ENCODE measurements around the gene NPHS1.

DNA sequence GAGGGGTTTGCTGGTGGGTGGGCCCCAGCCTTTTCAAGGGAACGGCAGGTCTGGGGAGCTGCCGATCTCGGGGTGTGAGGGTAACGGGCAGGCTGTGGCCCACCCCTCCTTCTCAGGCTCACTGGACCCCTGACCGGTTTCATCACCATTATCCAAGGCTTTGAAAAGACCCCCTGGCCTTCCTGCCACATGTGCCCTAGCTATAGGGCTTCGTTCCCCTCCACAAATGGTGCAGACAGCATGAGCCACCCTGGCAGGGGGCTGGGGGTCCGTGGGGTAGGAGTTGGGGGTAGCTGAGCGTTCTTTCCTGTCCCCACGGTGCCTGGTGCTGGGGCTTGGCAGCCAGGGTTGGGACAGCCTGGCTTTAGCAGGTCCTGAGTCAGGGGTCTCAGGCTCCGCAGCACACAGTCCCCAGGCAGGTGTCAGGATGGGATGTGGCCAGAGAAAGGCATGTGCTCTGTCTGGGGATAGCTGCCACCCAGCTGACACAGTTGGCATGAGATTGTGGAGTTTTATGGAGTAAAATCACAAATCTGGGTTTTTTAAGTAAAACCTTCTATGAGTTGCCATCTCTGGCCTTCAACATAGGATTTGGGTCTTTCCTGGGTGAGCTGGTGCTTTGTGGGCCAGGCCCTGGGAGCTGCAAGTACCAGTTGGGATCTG lies 4.7 kb upstream of the HAMP start:
- PRO-cap: no peak
- RAMPAGE, long total RNA, 4 experiments: no peak in any of the 4 experiments

DNA sequence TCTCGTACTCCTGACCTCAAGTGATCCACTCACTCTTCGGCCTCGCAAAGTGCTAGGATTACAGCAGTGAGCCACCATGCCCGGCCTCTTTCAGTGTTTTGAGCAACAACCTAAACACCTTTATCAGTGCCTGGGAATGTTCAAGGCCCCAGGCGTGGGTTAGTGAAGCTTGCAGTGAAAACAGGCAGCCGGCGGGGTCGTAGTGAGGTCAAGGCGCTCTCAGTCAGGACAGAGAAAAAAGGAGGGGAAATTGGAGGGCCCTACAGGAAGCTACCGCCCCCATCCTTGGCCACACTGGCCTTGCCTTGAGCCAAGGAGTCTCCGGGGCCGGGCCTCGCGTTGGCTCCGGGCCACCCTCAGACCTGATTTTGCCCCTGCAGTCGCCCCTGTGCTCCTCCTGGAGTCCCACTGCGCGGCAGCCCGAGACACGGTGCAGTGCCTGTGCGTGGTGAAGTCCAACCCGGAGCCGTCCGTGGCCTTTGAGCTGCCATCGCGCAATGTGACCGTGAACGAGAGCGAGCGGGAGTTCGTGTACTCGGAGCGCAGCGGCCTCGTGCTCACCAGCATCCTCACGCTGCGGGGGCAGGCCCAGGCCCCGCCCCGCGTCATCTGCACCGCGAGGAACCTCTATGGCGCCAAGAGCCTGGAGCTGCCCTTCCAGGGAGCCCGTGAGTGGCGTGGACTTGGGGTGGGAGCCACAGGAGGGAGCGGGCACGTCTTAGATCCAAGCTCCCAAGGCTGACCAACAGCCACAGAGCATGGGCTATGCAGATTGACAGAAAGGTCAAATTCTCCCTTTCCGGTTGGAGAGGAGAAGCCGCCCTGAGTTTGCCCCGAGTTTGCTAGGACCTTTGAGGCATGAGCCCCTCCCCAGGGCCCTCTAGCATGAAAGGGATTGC lies 17.8 kb downstream of the MAG start:
- PRO-cap: no peak
- RAMPAGE, long total RNA, 4 experiments: no peak in any of the 4 experiments

GRCh38 chr19:35329343-35329708 lies 339 bp downstream of the CD22 start:
- PRO-cap: no peak
- RAMPAGE, long total RNA, 4 experiments: no peak in any of the 4 experiments

- PRO-cap: no peak
- RAMPAGE, long total RNA, 4 experiments: no peak in any of the 4 experiments
Measured at GRCh38 chr19:35433457-35433872, 14.6 kb upstream of the FFAR2 start.

DNA sequence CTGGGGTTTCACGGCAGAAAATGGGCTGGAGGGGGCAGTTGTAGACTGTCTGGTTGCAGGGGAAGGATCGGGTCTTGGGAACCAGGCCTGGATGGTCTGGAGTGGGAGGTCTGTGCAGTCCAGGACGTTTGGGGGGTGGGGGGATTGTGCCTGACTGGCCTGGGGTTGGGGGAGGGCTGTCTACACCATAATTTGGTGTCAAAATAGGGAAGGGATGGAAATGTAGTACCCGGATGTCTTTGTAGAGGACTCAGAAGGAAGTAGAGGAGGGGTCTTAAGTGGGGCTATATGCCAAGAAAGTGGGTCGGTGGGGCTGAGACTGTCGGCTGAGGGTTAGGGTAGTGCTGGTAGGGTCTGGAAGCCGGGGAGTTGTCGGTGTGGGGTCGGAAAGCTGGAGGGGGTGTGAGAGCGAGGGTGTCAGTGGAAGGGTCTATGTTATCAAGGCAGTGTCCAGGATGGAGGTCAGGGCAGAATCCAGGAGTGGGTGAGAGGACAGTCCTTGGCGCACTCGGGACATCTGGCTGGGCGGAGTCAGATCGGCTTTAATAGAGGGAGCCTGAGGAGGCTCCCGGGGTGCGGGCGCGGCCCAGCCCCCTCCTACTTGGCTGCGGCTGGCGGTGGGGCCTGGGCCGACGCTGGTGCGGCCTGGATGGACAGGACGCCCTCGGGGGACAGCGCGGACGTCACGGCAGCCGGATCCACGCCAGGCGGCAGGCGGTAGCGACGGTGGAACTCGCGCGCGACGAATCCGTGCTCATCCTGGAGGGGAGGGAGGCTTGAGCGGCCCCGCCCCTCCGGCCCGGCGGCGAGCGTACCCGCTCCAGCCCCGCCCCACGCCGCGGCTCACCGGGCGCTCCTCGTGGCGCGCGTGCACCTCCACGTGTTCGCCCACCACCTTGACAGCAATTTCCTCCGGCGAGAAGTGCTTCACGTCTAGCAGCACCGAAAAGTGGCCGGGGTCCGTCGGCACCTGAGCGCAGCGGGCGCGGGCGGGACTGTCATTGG lies 1.6 kb downstream of the HSPB6 start:
- PRO-cap: bidirectional peak, plus-strand start at position 550 of the sequence, minus-strand start at position 519 of the sequence; bidirectional peak, plus-strand start at position 905 of the sequence, minus-strand start at position 676 of the sequence
- RAMPAGE, long total RNA, 4 experiments: no peak in any of the 4 experiments

DNA sequence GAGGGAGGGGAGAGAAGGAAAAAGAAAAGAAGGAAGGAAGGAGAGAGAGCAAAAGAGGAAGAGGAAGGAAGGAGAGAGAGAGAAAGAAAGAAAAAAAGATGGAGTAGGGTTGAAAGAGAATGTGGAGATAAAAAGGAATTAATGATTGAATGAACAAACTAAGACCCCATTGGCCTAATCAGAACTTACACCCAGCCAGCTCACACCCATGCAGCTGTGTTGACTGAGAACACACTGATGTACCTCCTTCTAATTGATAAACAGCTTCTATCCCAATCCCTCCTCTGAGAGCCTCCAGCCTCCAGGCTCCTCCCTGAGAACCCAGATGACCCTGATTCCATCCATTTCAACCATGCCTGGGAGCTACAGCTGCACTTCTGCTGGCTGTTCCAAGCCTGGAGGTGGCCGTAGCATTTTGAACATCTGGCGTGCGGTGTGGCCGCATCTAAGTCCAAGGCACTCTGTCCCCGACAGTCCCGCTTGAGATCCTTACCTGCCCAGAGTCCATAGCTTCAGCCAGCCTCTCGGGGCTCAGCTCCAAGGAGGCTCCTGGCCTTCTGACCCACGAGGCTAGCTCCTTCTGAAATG lies 1.1 kb downstream of the PRODH2 start:
- PRO-cap: no peak
- RAMPAGE, long total RNA, 4 experiments: no peak in any of the 4 experiments

- PRO-cap: no peak
- RAMPAGE, long total RNA, 4 experiments: no peak in any of the 4 experiments
Measured at GRCh38 chr19:35852217-35852912, at the start of gene NPHS1. TSS of gene NPHS1 (minus strand) at chr19:35852504.

GRCh38 chr19:35898218-35898582 lies 4.1 kb upstream of the HCST start:
- PRO-cap: bidirectional peak, plus-strand start at chr19:35898783, minus-strand start at chr19:35898513
- RAMPAGE, long total RNA, 4 experiments: no peak in any of the 4 experiments

- PRO-cap: bidirectional peak, plus-strand start at chr19:35900654, minus-strand start at chr19:35900546
- RAMPAGE, long total RNA, 4 experiments: no peak in any of the 4 experiments
Measured at GRCh38 chr19:35900291-35900965, 1.9 kb upstream of the HCST start.

DNA sequence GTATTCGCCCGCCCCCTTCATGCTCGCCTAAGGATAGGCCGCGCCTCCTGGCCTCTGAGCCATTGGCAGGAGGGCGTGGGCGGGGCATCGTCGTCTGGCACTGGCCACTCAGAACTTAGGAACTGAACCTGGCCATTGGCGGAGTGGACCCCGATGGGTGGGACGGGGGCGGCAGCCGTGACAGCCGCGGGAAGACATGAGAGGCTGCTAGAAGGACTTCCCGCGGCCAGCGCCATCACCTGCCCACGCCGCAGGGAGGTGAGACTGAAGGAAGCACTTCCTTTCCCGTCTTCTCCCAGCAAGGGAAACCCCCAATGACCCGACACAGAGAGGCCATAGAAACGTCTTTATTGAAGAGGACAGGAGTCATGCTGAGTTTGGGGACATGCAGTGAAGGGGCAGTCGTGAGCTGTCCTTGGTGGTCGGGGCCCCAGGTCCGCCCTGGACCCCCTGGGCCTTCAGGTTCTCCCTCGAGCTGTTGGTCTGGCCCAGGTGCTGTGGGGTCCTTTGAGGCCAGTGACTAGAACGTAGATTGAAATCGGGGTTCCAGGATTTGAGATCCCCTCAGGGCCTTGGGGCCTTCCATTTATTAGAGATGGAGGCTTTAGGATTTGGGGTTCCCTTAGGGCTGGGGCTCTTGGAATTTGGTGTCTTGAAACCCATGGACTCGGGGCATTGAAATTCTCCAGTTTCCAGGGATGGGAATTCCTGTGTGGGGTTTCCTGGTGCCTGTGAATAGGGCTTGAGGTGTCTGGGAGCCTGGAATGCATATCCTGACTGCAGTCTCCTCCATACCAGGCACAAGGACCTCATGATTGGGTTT lies 527 bp upstream of the ALKBH6 start:
- PRO-cap: bidirectional peak, plus-strand start at position 210 of the sequence, minus-strand start outside the sequence
- RAMPAGE, long total RNA, 4 experiments: start-site peak on the plus strand in 1 of 4 experiments, centred at position 181 of the sequence, 57 reads per replicate; start-site peak on the minus strand in 1 of 4 experiments, centred at position 637 of the sequence, 6 reads per replicate

DNA sequence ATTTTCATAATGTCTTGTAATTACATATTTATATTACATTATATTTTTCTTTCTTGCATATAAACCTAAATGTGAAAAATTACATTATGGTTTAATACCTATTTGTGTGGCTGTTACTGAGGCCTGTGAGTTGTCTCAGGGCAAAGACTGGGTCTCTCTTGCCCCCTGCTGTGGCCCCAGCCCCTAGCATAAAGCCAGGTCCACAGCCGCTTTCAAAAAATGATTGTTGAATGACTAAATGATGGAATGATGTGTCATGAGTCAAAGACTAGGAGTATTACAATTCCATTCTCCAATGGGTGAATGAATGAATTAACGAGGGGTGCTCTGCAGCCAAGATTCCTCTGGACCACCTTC lies 964 bp downstream of the CLIP3 start:
- PRO-cap: no peak
- RAMPAGE, long total RNA, 4 experiments: no peak in any of the 4 experiments

DNA sequence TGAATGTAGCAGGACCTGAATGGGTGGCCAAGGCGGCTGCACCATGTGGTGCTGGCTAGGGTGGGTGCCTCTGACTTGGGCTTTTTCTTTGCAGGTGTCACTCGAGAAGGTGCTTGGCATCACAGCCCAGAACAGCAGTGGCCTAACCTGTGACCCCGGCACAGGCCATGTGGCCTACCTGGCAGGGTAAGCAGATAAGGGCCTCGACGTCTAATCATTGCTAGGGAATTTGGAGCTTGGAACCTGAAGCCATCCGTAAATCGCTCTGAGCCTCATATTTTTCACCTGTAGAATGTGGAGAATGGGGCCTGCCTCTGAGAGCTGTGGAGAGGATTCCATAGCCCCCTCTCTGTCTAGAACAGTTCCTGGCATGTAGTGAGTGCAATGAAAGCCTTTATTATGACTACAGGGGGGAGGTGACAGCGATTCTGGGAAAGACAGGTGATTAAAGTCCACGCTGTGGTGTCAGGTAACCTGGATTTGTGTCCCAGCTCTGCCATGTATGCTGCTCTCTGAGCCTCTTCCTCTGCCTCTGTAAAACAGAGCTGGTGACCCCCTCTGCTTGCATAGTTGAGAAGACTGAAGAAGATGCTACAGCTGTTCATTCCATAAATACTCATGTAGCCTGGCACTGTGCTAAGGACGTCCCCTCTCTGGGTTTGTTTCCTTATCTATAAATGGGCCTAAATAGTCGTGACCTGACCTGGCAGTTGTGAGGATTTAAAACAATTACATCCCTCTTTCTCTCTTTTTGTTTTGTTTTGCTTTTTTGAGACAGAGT lies 4.2 kb downstream of the WDR62 start:
- PRO-cap: no peak
- RAMPAGE, long total RNA, 4 experiments: no peak in any of the 4 experiments

DNA sequence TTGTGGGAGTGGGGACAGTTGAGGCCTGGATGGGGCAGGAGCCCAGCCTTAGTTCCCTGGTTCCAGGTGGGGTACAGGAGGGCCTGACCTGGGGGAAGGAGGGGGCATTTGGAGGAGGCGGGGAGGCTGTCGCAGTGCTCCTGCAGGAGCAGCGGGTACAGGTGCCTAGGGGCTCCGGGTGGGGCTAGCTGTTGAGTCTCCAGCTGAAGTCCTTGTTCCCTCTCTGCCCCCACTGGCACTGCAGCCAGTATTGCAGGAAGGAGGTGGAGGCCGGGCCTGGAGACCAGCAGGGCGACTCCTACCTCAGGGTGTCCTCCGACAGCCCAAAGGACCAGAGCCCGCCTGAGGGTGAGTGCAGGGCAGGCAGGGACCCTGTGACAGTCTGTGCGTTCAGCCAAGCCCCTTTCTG lies 10.0 kb upstream of the OVOL3 start:
- PRO-cap: no peak
- RAMPAGE, long total RNA, 4 experiments: no peak in any of the 4 experiments

- PRO-cap: no peak
- RAMPAGE, long total RNA, 4 experiments: start-site peak on the plus strand in 1 of 4 experiments, at chr19:36103461-36103691 at its widest, 6 reads per replicate
Measured at GRCh38 chr19:36103369-36103799, 7.6 kb upstream of the OVOL3 start.

DNA sequence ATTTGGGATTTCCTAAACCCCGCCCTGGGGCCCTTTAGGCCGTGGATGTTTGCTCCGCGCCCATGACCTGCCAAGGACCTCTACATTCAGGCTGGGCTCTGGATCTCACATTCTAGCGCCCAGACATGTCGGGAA lies 561 bp downstream of the CAPNS1 start:
- PRO-cap: bidirectional peak, plus-strand start at position 52 of the sequence, minus-strand start outside the sequence
- RAMPAGE, long total RNA, 4 experiments: no peak in any of the 4 experiments

- PRO-cap: no peak
- RAMPAGE, long total RNA, 4 experiments: no peak in any of the 4 experiments
Measured at GRCh38 chr19:36266401-36266991, 51.6 kb downstream of the ZNF146 start.

DNA sequence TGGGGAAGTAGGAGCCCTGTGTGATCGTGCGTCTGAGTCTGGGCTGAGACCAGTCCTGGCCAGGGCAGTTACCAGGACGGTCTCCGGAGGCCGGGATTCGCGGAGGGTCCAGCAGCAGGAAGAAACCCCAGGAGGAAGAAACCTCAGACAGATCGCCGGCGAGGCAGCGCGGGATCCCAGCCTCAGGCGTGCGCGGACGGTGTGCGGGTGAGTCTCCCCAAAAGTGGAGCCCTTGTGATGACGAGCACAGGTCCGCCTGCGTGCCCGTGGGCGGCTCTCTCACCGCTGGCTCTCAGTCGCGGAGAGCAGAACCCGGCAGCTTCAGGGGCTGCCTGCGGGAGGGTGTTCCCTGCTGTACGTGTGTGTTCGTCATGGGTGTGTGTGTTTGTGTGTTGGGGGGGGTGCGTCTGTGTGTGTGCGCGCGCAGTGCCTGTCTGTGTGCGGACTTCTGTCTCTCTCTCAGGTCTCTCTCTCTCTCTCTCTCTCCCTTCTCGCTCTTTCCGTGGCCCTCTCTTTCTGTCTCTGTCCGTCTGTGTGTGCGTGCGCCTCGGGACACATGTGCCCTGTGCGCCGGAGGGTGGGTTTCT lies 56.9 kb downstream of the ZNF146 start:
- PRO-cap: no peak
- RAMPAGE, long total RNA, 4 experiments: no peak in any of the 4 experiments

DNA sequence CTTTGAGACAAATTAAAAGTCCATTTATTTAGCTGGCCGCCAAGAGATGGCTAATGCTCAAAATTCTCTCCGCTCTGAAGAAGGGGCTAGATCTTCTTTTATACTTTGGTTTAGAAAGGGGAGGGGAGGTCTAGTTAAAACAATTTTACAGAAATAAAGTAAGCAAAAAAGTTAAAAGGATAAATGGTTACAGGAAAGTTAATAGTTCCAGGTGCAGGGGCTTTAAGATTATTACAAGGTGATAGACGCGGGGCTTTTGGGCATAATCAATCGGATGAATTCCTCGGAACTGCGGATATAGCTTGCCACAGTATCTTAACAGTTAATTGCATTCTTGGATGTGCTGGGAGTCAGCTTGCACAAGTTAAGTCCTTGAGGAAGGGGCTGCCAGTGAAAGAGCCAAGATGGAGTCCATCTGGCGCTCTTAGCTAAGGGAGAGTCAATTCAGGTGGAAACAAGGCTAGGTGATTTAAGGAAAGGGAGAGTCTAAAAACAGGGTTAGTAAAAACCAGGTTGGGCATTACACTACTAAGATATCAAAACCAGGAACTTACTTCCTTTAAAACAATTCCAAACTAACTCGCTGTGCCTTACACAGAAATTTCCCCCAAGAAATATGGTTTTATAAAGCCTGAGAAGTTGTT lies 48.4 kb downstream of the ZFP14 start:
- PRO-cap: no peak
- RAMPAGE, long total RNA, 4 experiments: no peak in any of the 4 experiments

- PRO-cap: no peak
- RAMPAGE, long total RNA, 4 experiments: no peak in any of the 4 experiments
Measured at GRCh38 chr19:36392236-36392591, 13.2 kb upstream of the ZFP14 start.

DNA sequence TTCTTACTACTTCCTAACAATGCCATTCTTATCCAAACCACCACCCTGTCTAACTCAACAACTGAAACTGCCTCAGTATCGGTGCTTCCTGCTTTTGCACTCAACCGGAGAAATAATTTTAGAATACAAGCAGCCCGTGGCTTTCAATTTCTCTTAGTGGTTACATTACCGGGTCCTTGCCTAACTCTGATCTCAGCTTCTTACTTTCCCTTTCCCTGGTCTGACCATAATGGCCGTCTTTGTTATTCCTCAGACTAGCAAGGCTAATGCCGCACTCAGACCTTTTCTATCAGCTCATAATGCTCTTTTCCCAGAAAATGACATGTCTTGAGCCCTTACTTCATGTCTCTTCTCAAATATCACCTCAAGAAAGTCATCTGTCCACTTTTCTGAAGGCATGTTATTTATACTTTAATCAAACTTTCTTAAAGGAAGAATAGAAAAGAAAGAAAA lies 16.9 kb downstream of the ZFP82 start:
- PRO-cap: no peak
- RAMPAGE, long total RNA, 4 experiments: no peak in any of the 4 experiments